PFSK-1 (cell line): Measurements from ENCODE around the genes LRRC18, C10orf53 and SGMS1.

DNA sequence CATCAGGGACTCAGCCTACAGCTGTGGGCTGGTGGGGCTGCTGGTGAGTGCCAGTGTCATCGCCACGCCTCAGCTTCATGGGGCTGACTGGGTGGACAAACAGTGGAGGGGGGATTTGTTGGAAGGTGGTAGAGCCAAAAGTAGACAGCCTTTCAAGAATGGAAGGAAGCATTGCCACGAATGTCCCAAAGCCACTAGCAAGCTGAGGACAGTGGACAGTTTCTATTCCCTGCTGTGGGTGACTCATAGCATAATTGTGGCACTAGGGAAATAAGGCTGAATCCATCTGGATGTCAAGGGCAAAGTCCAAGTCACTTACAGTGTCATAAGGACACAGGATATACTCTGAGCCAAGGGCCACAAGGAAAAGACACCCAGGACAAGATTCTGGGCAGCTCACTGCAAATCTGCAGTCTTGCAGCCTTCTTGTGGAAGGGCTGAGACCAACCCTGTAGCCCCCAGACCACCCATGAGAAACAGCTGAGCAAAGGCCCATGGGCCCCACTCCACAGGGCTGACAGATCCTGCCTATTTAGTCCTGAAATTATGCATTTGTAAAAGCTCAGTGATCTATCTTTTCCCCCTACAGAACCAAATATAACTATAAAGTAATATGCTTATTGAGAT lies 79.6 kb downstream of the FRMPD2 start:
- RRBS: no CpG with 5 or more reads among the region's 3 CpGs

DNA sequence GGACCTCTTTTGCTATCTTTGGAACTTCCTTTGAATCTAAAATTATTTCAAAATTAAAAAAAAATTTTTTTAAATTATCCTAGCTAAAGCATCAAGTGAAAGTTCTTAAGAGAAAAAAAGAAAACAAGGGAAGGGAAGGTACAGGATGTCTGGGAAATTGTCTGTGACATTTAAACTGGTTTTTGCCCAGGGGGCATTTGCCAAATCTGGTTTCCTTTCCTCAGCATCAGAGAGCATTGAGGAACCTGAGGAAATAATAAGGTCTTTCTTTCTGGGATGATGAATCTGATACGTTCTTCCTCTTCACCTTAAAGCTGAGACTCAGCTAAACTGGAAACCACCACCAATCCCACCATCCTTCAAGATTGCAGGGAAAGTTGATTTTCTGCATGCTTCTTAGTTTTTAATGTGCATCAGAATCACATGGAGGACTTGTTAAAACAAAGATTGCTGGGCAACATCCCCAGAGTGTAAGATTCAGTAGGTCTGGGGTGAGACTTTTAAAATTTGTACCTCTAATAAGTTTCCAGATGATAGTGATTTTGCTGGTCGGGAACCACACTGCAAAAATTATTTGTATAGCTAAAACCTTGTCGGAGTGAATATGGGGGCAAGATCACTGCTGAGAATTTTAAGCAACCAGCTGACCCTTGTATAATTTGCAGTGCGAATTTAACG lies 47.8 kb downstream of the MAPK8 start:
- RRBS: no CpG with 5 or more reads among the region's 5 CpGs

GRCh38 chr10:48389437-48390275 lies 83.2 kb downstream of the MAPK8 start:
- RRBS: no CpG with 5 or more reads among the region's 2 CpGs

GRCh38 chr10:48655021-48655392 lies 29.7 kb upstream of the WDFY4 start:
- RRBS: no CpG with 5 or more reads among the region's 7 CpGs

DNA sequence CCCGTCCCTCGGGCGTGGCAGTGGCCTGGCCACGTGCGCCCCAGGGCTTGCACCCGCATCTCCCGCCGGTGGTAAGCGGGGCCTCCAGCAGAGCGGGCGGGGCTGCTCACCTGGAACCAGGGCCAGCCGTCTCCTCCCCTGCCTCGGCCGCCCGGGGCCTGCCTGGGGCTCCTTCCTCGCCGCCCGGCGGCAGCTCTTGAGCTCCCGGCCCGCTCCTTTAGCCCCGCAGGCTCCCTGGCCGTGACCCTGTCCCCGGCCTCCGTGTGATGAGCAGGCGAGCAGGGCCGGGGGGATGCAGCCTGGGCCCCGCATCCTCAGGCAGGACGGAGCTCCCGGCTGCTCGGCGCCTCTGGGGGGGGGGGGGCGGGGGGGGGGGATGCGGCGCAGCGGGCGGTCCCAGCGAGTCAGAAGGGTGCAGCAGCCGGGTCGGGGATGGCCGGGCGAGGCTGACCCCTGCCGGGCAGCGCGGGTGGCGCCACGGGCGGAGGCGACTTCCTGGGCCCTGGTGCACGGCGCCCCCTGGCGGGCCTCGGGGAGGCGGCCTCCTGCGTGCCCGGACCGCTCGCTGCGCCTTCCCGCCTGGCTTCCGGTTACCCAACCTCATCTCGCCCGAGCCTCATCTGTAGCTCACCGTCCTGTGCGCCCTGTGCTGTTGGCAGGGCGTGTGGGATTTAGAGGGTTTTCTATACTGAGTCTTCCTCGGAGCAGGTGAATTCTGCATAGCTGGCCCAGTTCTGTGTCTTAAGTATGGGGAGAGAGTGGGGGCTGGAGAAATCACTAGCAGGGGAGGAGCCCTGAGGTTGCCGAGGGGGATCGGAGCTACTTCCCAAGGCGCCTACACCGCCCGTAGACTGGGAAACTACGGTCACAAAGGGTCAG lies 28.5 kb upstream of the WDFY4 start:
- RRBS: 18% methylated on average over 32 of the region's 73 CpGs

DNA sequence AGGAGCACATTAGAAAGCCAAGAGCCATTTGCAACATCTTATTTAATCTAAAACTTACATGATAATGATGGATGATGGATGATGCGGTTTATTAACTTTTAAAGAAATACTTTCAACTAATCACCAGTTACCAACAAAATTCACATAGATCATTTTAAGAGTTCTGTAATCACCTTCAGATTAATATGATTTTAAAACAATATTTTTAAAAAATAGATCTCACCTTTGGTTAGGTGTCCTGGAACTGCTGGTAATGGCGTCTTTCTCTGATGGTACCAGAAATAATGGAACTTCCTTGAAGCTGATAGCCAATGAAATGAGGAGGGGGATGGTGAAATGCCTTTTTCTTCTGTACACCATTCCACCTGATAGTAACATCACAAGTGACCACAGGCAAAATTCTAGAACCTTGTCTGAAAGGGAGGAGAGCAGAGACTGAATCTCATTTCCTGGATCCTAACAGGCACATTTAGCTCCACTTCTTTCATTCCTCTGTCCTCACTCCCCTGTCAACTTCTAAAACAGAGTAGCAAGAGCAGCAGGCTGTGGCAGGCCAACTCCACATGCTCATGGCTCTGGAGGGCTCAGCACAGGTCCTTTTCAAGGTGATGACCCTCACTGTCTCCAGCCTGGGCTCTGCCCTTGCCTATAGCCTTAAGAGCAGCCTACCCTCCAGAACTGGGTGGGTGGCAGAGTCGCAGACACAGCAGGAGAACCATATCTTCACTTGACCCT lies at the start of gene LRRC18:
TSS of gene LRRC18 (minus strand) at position 318 of the 735 bp plus-strand sequence.
- RRBS: no CpG with 5 or more reads among the region's 3 CpGs

GRCh38 chr10:49155081-49155962 lies 21.5 kb upstream of the FAM170B start:
- RRBS: no CpG with 5 or more reads among the region's 11 CpGs

GRCh38 chr10:49532473-49533008 lies 6.4 kb downstream of the ERCC6 start:
- RRBS: no CpG with 5 or more reads among the region's 15 CpGs

DNA sequence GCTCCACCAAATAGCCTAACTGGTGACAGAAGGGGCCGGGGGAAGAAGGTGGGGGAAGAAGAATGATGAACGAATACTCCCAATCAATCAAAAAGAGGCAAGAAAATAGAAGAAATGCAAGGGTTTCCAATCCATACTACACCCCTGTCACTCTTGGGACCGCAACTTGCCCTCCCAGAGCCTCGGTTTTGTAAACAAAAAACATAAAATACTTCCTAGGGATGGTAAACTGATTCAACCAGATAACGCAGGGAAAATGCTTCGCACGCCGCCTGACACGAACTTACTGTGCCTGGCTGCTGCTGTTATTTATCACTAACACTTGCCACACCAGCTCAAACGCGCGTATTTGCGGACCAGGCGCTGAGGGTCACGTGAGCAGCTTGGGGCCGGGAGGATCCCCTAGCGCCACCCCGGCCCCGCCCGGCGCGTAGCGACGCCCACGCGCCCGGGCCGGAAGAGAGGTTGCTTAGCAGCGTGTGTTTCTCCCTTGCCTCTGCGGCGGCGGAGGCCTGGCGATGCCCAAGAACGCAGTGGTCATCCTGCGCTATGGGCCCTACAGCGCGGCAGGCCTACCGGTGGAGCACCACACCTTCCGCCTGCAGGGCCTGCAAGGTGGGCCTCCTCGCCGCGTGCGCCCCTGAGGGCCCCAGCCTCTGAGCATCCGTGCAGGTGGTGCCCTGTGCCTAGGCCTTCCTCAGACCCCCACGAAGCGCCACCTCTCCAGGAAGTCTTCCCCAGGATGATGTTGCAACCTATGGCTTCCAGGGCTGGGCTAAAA lies at the start of gene C10orf53:
TSS of gene C10orf53 (plus strand) at position 472 of the 781 bp plus-strand sequence.
- RRBS: no CpG with 5 or more reads among the region's 46 CpGs

DNA sequence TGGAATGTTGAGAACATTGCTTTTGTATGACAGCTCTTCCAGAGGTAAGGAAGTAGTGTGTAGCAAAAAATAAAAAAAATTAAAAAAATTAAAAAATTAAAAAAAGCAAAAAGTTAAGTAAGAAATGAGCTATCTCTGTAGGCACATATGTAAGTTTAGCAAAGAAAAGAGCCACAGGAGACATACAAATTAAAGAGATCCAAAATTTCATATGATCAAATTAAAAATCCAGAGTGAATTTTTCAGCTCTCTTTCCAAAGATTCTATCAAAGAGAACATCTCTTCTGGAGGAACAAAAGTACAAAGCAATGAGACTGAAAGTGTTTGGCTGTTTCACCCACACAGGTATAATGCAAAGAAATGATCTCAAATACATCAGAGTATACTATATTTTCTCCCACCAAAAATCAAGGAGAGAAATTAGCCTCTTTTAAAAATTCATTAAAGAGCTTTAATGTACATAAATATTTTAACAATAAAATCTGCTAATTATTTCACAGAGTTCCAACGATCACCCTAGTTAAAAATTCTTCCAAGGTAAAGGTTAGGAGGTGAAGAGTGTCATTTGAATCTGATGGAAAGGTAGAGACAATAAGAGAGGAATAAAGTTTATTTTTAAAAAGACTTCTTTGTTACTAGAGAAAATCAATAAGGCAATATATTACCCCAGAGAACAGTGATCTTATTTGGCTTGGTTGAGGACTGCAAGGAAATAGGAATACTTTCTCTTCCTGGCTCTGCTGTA lies 74.9 kb upstream of the ASAH2 start:
- RRBS: no CpG with 5 or more reads among the region's 1 CpG

DNA sequence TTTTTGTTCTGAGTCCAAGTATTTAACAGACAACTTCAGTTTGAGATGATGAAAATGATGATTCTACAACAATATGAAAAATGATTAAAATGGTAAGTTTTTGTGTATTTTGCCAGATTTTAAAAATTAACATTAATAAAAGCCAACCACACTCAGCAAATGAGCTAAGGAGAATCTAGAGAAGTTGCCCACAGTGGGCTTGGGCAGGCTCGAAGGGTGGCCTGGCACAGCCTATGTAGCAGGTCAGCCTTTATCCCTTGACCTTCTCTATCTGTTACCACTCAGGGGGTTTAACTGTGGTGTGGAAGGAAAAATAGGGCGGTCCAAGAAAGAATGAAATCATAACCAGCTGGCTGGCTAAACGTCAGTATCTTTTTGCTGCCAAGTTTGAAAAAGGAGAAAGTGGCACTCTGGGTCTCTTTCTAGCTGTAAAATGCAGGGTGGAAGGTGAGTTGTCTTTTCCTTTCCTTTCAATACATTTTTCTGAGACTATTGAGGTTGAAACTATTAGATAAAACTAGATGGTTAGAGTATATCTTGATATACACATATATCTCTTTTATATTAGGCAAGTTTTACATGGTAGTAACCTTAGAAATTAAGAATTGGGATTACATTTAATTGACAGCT lies 130.3 kb upstream of the ASAH2 start:
- RRBS: no CpG with 5 or more reads among the region's 3 CpGs

- RRBS: no CpG with 5 or more reads among the region's 3 CpGs
These were observed 153.8 kb downstream of the SGMS1 start for GRCh38 chr10:50469997-50470369.

GRCh38 chr10:50497601-50498336 lies 126.0 kb downstream of the SGMS1 start:
- RRBS: no CpG with 5 or more reads among the region's 5 CpGs

GRCh38 chr10:50512929-50513692 lies 110.6 kb downstream of the SGMS1 start:
- RRBS: no CpG with 5 or more reads among the region's 2 CpGs

GRCh38 chr10:50619678-50620673 lies 3.8 kb downstream of the SGMS1 start:
- RRBS: no CpG with 5 or more reads among the region's 3 CpGs

DNA sequence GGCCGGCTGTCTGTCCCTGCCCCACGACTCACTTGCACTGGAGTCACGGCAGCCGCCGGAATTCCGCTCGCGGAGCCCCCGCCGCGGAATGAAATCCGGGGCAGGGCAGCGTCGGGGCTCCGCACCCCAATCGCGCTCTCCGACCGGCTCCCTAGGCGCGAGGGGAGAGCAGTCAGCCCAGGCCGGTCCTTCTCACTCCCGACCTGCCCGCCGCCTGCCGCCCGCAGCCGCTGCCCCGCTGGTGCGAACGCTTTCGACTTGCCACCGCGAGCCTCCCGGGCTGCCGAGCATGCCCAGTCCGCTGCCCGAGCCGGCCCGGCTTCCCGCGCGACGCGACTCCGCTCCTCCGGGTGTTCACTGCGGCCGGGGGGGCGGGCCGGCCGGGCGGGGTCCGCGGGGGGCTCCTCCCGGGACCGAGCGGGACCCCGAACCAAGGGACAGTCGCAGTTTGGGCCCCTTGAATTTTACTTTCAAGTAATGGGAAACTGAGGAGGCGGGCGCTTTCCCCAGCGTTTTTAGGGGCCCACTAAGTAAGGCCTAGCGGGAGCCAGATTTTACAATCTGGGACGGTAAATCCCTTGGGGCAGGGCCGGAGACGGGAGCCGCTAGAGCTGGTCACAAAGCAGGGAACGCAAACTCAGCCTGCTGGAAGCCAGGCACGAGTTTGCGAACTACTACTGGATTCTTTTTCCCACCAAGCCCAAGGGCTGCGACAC lies at the start of gene SGMS1:
TSS of gene SGMS1 (minus strand) at position 282 of the 716 bp plus-strand sequence.
- RRBS: 1% methylated on average over 28 of the region's 72 CpGs

DNA sequence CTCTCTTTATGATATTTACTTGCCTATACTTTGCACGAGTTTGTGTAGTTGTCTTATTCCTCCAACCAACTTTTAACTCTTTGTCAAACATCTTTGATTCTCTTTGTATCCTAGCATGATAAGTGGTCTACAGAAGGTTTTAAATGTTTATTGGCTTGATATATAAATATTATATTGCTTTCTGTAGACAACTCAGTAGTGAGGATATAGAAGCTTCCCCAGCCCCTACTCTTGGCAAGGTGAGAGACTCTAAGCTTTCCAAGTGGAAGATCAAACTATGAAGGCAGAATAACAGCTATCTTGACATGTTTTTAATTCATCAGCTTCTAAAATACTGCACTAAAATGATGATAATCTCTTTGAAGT lies 65.6 kb downstream of the A1CF start:
- RRBS: no CpG with 5 or more reads among the region's 1 CpG

DNA sequence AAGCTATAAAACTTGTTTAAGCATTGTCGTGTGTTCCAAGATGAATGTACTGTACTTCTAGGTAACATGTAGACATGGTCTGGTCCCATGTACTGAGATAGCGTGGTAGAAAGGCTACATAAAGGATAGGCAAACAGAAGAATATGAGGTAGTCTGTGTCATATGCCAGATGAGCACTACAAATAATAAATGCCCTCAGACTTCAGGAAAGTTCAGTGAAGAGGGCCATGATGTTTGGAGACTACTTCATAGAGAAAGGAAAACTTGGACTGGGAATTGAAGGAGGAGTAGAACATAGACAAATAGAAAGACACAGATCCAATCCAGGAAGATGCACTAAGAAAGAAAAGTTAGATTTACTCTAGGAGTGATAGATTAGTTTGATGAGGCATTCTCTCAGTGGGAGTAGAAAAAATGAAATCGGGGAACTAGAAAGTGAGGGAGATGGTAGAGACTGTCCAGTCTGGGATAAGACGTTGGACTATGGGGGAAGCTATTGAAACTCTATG lies 182.1 kb downstream of the PRKG1 start:
- RRBS: no CpG with 5 or more reads among the region's 4 CpGs

- RRBS: no CpG with 5 or more reads among the region's 3 CpGs
These were observed 174.6 kb downstream of the CSTF2T start for GRCh38 chr10:51524770-51525238.

- RRBS: no CpG with 5 or more reads among the region's 3 CpGs
These were observed 127.8 kb downstream of the CSTF2T start for GRCh38 chr10:51571307-51572207.